Anterior vena cava (tissue), 1 donor: Measurements from ENCODE around the gene WDR20.

- PRO-cap: no peak
Measured at GRCh38 chr14:101851700-101852219, 90.3 kb downstream of the PPP2R5C start.

DNA sequence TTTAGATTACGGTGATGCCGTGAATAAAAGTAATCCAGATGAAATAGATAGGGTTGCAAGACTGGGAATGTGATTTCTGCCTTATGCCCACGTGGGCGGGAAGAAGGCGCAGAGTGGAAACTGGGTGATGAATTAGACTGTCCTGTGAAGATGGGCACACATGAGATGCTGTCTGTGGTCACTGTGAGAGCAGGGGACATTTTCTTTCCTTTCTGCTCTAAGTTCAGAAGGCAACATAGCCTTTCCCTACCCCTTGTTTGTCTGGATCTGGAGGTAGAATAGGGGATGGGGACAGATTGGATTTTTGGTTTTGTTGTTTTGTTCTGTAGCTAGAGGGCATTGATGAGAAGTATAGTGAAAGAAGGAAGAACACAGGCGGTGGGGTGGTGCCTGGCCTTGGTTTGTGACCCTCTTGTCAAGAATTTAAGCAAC lies 97.8 kb downstream of the PPP2R5C start:
- PRO-cap: no peak

- PRO-cap: no peak
Measured at GRCh38 chr14:101867814-101868454, 96.4 kb upstream of the DYNC1H1 start.

DNA sequence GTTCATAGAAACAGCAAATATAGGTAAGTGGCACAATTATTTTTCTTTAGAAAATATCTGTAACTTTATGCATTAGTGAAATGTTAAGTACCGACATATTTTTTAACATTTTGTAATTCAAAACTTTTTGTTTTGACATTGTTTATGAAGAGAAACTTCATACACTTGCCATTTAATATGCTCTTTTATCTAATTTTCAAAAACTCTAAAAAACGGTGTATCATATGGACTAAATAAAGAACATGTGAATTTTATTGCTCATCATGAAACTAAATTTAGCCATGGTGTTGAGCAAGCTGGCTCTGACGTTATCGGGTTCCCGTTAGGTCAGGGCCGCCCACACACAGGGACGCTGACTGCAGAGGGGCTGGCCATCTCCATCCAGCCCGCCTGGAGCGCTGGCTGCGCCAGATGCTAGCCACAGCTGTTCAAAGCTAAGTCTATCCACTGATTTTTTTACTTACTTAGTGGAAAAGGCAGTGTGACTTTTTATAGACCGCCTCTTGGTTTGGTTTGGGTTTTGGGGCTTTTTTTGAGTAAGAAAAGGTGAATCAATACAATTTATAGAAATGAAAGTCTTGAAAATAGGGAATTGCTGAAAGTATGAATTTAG lies 36.5 kb upstream of the DYNC1H1 start:
- PRO-cap: unidirectional peak, plus-strand start at position 355 of the sequence; unidirectional peak, plus-strand start at position 384 of the sequence

DNA sequence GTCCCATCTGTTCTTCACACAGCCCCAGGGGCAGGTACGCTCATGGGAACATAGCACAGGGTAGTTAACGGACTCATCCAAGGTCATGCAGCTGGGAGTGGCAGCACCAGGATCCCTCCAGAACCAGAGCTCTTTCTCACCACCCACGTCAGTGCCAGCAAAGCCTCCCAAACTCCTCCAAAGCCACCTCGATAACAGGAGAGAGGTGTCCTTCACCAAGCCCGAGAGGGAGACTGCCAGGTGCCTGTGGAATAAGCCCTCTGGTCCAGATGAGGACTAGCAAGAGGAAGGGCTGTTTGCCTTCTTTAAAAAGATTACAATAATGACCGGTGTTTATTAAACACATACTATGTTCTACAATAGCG lies 11.1 kb upstream of the DYNC1H1 start:
- PRO-cap: no peak

GRCh38 chr14:101961148-101961482 lies 3.3 kb upstream of the DYNC1H1 start:
- PRO-cap: no peak

- PRO-cap: no peak
Measured at GRCh38 chr14:102029434-102030152, 57.3 kb downstream of the HSP90AA1 start.

DNA sequence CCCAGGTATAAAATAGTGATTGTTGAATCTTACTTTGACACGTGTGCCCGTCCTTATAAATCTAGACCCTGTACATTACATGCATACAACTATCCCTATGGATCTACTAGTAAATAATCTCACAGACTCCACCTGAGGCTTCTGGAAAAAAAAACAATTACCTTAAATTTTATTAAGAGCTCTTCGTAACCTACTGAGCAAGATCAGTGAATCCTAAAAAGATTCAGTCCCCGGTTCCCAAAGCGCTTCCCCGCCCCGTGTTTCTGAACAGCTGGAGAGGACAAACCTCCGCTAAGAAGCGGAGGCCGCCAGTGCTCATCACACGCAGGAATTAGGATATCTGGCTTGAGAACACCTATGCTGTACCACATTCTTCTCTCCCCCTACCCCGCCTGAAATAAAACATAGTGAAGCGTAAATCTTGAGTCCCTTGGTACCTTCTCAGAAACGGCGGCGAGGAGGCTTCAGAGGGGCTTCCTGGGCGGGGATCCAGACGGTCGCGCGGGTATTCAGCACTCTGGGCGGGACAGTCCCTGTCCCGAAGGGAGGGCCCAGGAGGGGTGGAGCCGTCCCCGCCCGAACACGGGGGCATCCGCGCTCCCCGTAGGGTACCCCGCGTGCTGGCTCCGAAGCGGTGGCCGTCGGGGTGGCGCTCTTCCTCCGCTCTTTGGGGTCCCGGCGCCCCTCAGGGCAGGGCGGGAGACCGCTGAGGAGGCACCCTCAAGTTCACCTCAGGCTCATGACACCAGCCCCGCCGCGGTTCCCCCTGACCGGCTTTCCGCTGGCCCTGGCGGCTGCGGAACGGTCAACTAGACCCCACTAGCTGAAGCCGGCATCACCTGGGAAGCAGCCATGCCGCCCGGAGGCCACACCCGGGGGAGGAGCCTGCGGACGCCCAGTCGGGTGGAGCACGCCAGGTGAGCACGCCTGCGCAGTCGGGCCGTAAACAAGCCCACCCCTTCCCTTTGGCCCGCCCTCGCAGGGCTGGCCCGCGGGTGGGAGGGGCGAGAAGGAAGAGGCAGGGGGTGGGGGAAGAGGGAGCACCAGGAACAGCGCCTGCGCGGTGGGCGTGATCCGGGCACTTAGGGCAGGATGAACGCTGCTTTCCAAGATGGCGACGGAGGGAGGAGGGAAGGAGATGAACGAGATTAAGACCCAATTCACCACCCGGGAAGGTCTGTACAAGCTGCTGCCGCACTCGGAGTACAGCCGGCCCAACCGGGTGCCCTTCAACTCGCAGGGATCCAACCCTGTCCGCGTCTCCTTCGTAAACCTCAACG lies at the start of gene WDR20:
Gene WDR20 (plus strand): TSS at position 1,085 of the 1,280 bp plus-strand sequence.
- PRO-cap: bidirectional peak, plus-strand start at position 1,109 of the sequence, minus-strand start at position 811 of the sequence

DNA sequence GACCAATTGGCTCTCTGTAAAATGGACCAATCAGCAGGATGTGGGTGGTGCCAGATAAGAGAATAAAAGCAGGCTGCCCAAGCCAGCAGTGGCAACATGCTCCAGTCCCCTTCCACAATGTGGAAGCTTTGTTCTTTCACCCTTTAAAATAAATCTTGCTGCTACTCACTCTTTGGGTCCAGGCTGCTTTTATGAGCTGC lies 6.4 kb downstream of the MOK start:
- PRO-cap: no peak

DNA sequence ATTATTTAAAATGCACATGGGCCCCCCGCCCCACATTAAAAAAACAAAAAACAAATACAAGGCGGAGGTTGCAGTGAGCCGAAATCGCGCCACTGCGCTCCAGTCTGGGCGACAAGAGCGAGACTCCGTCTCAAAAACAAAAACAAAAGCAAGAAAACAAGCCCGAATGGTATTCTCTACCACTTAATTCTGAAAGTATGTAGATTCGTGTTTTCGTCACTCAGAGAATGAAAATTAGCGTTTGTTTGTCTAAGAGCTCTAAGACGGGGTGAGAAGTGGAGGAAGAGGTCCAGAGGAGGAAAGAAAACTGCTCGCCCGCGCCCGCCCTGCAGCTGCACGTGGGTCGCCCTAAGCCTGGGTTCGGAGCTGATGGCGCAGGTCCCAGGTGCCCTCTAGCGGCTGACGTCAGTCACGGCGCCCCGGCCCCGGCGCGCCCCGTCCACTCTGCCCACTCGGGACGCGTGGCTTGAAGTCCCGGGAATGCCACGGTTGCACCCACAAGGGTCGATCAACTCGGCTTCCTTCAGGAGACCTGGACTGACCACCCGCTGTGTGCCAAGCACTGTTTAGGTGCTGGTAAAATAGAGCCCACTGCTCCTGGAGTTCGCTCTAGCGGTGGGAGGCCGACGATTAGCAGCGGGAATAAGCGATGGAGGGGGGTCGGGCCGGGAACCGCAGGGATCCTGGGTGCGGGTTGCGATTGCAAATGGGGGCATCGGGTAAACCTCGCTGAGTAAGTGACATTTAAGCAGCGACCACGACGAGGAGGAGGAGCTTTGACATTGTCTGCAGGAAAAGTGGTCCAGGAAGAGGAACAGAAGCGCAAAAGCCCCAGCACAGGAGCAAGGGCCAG lies 5.3 kb upstream of the ZNF839 start:
- PRO-cap: unidirectional peak, minus-strand start at position 309 of the sequence

GRCh38 chr14:102353128-102353525 lies 9.6 kb downstream of the CINP start:
- PRO-cap: no peak

DNA sequence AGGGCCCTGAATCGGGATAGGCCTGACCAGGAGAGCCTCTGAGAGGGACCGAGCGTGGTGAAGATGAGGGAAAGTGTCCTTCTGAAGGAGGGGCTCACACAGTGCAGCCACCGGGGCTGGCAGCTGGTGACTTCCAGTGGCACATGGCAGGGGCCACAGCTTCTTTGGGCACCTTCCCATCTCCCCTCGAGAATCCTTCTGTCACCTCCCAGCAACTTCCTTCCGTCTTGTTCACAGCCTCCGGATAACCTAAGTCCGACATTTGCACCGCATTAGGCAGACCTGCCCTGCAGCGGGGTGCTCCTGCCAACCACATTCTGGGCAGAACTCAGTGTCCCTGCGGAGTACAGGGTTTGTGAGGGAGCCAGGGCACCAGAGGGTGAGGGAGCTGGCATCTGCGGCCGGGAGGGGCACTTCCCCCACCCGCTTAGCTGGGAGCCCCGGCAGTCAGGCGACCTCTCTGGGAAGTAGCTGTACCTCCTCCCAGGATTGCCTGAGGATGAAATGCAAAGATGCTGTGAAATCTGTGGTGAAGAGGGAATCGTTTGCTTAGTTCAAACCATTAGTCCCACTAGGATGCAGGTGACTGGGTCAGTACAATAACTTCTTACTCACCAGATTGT lies 58.7 kb downstream of the ANKRD9 start:
- PRO-cap: no peak

GRCh38 chr14:102592465-102592558 lies 137 bp upstream of the RCOR1 start:
- PRO-cap: no peak

- PRO-cap: no peak
Measured at GRCh38 chr14:102630095-102631173, 38.0 kb downstream of the RCOR1 start.

DNA sequence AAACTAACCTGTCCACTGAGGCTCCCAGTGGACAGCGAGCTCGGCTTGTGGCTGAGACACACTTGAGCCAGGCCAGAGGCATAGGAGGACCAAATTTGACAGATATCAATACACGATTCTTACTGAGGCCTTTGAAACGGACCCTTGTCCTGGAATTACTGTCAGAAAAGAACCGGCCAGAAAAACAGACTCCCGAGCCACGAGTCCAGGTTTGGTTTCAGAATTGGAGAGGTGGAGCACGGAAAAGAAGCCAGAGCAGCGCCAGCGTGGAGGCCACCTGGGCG lies 90.7 kb downstream of the RCOR1 start:
- PRO-cap: no peak

DNA sequence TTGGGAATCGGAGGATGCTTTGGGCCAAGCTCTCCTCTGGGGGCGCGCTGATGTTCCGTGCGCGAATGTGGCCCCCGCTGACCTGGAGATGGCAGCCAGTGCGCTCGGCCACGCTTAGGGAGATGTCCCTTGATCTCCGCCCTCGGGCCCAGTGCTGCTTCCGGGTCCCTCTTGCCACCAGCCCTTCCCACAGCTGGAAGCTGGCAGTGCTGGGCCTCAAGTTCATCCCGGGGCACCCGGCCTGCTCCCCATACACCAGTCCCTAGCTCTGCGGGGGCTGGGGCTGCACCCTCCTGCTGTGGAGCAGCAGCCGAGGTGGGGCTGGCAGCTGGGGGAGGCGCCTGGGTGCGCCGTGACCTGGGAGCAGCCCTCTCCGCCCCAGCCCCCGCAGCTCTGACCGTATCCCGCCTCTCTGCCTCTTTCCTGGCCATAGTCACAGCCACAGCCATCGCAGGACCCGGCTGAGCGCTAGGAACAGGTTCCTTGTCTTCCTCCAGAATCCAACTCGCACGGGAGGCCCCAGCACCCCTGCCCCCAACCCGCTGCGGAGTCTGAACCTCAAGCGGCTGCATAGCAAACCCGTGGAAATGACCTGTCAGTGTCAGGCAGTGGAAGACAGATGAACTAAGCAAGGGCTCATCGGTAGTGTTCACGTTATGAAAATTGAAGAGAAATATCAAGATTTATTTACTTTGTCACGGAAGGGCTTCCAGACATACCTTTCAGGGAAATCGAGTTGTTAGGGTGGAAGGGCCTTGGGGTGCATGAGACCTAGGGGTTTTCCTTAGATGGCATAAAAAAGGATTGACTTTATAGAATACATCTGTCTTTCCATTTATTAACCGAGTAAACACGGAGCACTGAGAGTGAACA lies 91.4 kb downstream of the RCOR1 start:
- PRO-cap: no peak

GRCh38 chr14:102798987-102799519 lies 21.8 kb downstream of the TRAF3 start:
- PRO-cap: no peak

DNA sequence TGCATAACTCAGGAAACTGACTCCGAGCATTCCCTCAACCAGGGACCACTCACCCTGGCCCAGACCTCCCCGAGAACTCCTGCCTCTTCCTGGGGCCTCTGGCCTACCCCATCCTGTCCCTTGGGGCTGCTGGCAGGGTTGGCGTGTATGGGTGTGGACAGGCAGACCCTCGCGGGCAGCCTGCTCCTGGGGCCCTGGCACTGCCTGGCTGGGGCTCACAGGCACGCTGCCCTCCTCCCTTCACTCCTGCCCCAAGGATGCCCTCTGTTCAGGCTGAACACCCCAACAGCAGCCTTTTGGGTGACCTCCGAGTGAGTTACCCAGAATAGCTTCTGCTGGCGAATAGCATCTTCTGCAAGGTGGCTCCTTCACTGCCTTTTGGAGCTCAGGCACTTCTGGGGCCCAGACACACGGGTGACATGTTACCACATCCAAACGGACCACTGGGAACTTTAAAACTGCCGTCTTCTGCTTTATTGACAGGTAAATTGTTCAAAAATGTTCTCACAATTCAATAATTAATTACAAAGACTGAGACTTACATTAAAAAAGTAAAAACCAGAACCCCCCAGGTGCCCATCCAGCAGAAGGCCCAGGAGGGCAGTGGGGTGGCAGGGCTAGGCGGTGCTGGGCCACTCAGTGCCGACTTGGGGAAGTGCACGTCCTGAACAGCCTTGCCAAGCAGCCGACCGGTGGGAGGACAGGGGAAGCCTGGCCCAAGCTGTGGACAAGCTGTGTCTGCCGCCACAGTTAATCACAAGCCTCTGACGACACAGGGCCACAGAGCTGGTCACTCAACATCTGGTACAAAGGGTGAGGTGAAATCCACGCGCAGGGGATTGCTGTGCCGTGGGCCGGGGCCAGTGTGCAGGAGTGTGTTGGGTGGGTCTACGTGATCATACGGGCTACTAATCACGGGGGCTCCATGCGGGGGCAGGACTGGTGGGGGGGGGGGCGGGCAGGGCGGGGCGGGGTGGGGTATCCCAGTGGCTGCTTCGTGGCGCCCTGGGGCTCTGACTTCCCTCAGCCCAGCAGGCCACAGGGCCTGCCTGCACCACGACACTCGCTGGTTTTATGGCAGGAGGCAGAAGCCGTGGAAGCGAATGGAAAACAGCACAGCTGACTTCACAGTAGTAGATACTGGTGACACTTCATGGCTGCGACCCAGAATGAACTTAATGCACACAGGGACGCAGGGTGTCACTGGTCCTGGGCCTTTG lies 9.9 kb downstream of the AMN start:
- PRO-cap: no peak

DNA sequence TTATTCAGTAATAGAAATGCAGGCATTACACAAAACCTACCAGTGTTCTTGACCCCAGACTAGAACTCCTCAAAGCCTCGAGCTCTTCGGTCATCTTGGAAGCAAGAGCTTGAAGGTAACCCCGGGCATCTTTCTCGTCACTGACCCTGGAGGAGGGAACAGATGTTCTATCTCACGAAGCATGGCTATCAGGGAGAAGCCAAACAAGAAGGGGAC lies 43.7 kb downstream of the AMN start:
- PRO-cap: no peak

GRCh38 chr14:103123649-103124033 lies 380 bp downstream of the TNFAIP2 start:
- PRO-cap: no peak